LNCaP clone FGC (cell line): ENCODE results near the genes CEP192 and MIB1.

- RRBS, 2 experiments, result under 1 to 2% methylated on average over 10 of the region's 64 CpGs
These were observed at the start of gene CEP192 for GRCh38 chr18:12991202-12992298. Gene CEP192 (plus strand): TSS chr18:12991362.

DNA sequence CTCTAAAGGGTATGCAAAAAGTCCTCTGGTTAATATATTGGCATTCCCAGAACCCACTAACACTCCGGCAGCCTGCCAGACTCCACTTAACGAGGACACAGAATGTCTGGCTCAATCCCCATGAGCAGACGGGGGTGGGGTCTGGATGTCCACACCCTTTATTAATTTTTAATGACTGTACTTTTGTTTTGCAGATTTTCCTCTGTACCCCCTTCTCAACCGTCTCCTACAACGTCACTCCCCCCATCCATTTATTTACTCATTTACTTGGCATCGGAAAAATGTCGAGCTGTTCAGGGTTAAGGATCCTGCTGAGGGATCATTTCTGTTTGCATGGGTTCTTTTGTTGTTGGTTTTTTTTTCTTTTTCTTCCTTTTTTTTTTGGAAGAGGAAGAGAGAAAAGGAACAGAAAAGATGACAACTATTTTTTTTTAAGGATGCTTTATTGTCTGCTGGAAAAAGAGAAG, 3.4 kb downstream of the LDLRAD4 start:
- RRBS, 2 experiments, result 0 to 6% methylated on average over 1 of the region's 7 CpGs

- RRBS, 2 experiments, result no CpG with 5 or more reads among the region's 25 CpGs
These were observed 58.4 kb downstream of the LDLRAD4 start for GRCh38 chr18:13276581-13277639.

DNA sequence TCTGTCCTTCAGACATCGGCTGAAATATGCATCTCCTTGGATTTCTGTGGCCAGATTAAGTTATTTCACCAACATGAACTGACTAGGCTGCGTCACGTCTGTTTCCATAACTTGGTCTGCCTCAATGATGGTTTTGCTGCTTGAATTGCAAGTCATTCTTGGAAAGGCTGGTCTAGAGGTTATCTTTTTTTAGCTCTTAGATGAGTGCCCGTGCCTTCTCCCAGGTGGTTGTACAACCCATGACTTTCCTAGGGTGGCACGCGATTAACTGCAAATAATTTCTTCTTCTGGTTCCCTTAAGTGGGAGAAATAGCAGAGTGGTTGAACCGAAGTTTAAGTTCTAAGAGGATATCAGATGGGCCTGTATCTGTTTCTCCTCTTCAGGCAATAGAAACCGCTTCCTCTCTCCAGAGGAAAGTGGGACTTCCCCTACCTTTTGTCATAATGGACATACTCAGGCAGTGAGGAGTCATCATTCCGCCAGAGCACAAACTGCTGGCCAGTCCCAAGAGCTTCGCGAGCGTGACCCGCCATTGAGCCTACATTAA, 158.7 kb downstream of the LDLRAD4 start:
- RRBS, 2 experiments, result no CpG with 5 or more reads among the region's 13 CpGs

- RRBS, 2 experiments, result no CpG with 5 or more reads among the region's 9 CpGs
These were observed 162.7 kb downstream of the LDLRAD4 start for GRCh38 chr18:13381236-13381702.

- RRBS, 2 experiments, result no CpG with 5 or more reads among the region's 23 CpGs
These were observed 163.7 kb downstream of the LDLRAD4 start for GRCh38 chr18:13381941-13382968.

DNA sequence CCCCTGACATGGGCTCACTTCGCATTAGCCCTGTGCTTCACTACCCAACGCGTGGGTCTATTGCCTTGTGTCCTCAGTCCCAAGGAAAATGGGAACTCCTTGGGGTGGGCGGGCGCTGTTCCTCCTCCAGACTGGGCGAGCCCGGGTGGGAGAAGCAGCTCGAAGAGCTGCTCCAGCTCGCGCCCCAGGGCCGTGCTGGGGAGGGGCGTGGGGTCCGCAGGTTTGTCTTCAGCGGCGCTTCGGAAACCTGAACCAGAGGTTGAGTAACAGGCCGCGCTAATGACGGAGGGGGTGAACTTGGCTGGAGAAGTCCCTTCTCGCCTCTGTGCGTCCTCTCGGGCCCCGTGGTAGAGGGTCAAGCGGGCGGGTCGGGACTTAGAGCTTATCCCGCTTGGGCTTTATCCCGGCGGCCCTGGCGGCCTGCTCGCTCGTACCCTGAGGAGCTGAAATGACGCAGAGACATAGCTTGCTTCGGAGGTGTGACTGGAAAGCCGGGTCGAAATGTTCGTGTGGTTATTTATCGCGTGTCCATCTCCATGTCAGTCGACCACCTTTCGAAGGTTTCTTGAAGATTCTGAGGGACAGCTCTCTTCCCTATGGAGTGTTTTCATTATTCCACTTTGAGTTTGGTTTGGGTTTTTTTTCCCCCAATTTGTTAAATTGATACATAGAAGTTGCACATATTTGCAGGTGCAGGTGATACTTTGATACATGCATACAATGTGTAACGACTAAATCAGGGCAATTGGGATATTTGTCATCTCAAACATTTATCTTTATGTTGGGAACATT, 538 bp downstream of the RNMT start:
- RRBS, 2 experiments, result 1 to 2% methylated on average over 7 of the region's 42 CpGs

GRCh38 chr18:13804148-13804825, 19.7 kb upstream of the MC5R start:
- RRBS, 2 experiments, result no CpG with 5 or more reads among the region's 9 CpGs

DNA sequence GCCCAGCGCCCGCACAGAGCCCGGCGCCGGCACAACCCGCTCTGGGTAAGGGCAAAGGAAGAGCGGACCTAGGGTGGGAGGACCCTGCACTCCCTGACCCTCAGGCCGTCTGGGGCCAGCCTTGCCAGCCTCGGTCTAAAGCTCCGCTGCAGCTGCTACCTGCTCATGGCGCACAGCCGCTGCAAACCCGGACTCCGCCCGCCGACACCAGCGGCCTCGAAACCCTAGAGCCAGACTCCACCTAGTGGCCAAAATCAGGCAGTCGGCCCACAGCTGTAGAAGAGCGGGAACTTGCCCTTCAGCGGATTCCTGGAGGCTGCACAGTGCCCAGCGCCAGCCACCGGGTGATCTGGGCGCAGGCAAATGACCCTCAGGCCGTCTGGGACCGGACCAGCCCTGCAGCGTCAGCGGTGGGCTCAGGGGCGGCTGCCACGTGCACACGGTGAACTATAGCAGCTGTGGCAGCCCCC, 84.9 kb downstream of the POTEC start:
- RRBS, 2 experiments, result no CpG with 5 or more reads among the region's 31 CpGs

DNA sequence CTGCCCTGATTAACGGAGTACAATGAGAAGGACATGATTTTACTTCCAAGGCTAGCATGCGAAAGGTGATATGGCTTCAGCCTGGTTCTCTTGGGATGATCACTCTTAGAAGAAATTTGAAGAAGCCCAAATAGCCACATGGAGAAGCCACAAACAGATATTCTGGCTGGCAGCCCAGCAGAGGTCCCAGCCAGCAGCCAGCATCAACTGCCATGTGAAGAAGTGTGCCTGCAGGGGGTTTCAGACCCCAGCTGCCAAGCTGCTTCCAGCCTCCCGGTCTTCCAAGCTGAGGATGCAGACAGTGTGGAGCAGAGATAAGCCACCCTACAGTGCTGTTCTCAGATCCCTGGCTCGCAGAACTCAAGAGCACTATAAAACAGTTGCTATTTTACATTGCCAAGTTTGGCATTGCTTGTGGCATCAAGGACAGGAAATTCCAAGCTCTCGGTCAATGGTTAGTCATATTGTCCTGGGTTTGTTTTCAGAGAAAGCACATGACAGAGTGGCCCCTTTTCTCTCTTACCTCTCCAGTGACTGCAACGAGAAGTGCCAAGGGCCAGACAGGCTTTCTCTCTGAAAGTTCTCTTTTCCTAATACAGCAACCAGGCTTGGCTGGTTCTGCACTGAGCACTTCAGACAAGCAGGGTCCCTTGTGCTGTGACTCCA, 223.6 kb downstream of the ANKRD30B start:
- RRBS, 2 experiments, result no CpG with 5 or more reads among the region's 6 CpGs

GRCh38 chr18:21016819-21017245, 94.8 kb downstream of the ROCK1 start:
- RRBS, 2 experiments, result no CpG with 5 or more reads among the region's 3 CpGs

DNA sequence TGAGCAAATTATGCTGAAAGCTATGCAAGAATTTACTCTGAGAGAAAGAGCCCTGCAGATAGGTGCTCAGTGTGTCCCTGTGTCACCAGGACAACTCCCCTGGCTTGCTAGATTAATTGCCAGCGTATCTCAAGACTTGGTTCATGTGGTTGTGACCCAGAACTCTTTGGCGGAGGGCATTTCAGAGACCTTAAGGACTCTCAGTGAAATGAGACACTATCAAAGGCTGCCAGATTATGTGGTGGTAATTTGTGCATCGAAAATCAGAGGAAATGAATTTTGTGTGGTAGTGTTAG, 151.0 kb downstream of the ESCO1 start:
- RRBS, 2 experiments, result no CpG with 5 or more reads among the region's 3 CpGs

GRCh38 chr18:21458303-21458875, 142.1 kb downstream of the ESCO1 start:
- RRBS, 2 experiments, result no CpG with 5 or more reads among the region's 6 CpGs

- RRBS, 2 experiments, result 0 to 2% methylated on average over 5 of the region's 19 CpGs
These were observed 217 bp upstream of the ABHD3 start for GRCh38 chr18:21704866-21705115.

DNA sequence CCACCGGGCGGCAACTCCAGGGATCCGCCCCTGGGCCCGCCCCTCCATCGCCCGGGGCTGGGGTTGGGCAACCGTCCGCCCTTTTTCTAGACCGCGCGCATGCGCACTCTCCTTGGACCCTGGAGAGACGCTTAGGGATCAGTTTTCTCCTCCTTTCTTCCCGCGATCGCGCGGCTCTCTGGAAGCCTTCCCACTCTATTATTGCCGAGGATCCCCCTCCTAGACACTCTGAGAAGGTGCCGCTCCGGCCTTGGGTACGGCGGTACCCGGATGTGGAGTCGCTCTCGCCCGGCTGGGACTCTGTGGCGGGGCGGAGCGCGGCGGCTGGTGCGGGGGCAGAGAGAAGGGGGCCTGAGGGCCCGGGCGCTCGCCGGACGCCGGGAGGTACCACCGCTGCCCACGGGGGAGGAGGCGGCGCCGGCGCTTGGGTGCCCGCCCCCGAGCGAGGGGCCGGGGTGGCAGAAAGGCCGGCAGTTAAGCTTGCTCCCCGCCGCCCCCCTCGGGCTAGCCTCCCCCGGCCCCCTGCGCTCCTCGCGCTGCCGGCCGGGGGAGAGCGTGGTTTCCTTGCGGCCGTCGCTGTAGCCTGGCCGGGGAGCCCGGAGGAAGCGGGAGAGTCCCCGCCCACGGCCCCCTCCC, at the start of gene MIB1:
MIB1 (plus strand) TSS at position 112 of the 636 bp plus-strand sequence.
- RRBS, 2 experiments, result 2% methylated on average over 31 of the region's 68 CpGs

DNA sequence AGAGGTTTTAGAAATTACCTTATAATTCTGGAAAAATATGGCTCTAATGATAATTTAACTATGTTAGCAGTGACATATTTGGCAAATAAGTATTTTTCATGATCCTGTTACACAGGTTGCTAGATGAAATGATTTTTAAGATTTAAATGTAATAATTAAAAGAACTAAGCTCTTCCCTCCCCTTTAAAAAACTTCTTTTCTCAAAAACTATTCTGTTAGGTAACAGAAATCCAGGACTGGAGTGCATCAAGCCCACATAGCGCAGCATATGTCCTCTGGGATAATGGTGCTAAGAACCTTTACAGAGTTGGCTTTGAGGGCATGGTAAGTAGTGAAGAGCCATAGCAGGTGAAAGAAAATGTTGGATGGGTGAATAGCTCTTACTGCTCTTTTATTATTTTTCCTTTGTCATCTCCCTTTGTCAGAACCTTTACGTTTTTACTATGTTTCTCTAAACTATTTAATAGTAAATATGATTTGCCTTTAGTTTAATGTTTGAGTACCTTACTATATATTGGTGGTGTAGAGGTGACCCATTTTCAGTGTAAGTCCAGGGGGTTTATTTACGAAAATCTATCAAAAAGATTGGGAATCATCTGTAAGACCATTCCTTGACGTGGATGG, 32.9 kb downstream of the MIB1 start:
- RRBS, 2 experiments, result no CpG with 5 or more reads among the region's 4 CpGs

DNA sequence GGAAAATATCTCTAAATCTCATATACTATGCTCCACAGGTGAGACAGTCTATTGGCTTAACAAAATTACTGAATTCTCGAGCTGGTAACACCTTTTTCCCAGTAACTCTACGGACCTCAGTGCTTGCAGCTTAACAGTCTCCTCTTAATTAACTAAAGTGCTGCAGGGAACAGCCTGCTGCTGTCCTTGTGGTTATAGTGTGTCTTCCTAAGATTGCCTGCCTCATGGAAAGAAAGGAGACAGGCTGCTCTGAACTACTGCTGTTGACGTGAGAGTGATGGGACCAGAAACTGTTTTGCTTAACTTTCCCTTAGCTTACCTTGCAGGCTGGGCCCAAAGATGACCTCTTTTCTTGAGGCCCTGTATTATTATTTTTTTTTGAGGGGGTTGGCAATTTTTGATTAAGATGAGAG, 93.3 kb downstream of the MIB1 start:
- RRBS, 2 experiments, result no CpG with 5 or more reads among the region's 3 CpGs

DNA sequence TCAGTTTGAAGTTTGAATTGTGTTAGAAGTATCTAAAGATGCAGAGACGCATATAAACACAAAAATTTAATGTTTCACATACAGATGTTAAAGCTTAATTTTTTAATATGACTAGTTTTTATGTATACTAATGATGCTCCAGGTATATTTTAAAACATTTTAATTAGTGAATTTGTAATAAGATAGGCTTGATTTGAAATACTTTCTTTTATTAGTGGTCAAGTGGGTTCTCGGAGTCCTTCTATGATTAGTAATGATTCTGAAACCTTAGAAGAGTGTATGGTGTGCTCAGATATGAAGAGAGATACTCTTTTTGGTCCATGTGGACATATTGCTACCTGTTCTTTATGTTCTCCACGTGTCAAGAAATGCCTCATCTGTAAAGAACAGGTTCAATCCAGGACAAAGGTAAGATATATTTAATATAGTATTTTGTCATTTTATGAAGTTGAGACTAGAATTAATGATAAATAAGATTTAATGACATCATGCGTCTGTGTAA, 108.4 kb downstream of the MIB1 start:
- RRBS, 2 experiments, result no CpG with 5 or more reads among the region's 4 CpGs

DNA sequence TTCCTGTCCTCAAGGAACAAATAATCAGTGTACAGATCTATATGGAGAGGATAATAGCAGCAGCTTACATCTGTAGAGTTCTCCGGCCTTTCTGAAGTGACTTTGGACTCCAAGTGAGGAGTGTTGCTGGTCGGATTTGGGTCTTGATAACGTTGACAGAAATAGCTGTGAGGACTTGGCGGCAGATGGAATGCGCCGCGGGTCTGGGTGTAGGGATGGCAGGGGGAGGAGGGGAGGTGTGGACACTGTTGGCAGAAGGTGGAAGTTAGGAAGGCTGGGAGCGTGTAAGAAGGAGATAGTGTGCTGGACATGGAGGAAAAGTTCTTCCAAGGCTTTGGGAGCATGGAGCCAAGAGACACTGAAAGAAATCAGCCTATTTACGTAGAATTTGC, 170.8 kb upstream of the GATA6 start:
- RRBS, 2 experiments, result no CpG with 5 or more reads among the region's 9 CpGs

- RRBS, 2 experiments, result no CpG with 5 or more reads among the region's 5 CpGs
These were observed 6.5 kb downstream of the GATA6 start for GRCh38 chr18:22175879-22176368.